Smooth muscle cell (in vitro differentiated cells): ENCODE data around the gene SNX24.

- RAMPAGE, long total RNA, result no peak
Measured at GRCh38 chr5:115830304-115831029, 10.9 kb downstream of the ATG12 start.

GRCh38 chr5:116167622-116168335, 83.0 kb downstream of the COMMD10 start:
- RAMPAGE, long total RNA, result no peak

DNA sequence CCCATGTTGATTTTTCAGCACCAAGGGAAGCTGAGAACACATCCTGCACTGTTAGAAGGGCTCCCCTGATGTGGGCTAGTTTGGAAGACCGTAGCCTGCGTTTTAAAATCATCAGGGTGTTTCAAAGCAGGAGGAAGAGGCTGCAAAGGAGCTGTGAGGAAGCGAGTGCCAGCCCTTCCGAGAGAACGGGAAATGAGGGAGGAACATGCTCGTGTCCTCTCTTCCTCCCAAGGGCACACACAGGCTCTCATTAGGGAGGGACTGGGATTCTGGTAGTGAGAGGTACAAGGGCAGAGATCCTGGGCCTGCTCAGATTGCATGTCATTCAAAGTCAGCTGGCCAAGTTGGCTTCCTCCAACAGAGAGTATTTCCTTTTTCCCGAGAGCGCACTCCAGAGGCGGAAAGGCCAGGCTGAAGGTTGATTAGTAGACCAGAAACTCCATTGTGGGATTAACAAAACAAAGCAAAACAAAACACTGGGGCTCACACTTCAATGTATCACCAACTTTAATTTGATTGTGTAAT, 185.8 kb downstream of the SEMA6A start:
- RAMPAGE, long total RNA, result no peak

- RAMPAGE, long total RNA, result no peak
Measured at GRCh38 chr5:116444569-116445187, 129.9 kb downstream of the SEMA6A start.

DNA sequence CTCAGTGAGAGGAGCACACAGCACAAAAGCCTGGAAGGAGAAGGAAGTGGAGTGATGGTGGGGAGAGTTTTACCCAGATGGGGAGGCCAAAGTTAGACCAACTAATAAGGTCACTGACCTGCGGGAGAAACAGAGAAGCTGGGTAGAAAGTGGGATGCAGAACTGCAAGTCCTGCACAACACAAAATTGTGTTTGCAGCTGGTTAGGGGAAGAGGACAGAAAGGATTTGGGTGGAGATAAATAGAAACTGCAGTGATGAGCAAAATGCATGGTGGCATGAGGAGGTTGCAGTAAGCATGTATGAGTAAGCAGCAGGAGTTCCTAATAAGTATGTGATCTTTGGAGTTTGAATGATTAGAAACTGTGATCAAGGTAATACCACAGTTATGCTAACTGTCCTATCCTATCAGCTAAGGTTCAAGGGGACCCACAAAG, 39.5 kb downstream of the SEMA6A start:
- RAMPAGE, long total RNA, result no peak

GRCh38 chr5:116545928-116546881, 28.4 kb downstream of the SEMA6A start:
- RAMPAGE, long total RNA, result no peak

DNA sequence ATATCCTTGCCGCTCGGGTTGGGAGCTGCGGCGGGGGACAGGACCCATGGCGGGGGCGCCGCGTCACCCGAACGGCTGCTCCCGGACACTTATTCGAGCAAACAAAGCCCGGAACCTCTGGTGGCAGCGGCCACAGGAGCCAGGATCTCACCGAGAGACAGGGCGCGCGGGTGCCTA, 1.3 kb downstream of the SEMA6A start:
- RAMPAGE, long total RNA, result no peak

GRCh38 chr5:117147371-117147570, 572.6 kb upstream of the SEMA6A start:
- RAMPAGE, long total RNA, result no peak

DNA sequence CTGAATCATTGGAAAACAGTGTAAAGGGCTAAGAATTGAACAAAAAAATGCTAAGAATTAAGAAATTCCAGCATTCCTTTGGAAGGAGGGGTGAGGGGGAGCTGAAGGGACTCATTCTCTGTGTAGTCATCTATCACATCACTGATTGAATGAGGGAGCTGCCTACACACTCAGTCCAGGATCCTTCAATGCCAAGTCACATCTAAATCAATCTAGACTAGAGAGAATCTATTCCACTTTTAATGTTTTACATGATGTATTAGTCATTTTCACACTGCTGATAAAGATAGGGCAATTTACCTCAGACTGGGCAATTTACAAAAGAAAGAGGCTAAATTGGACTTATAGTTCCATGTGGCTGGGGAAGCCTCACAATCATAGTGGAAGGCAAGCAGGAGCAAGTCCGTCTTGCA, 286.4 kb downstream of the DTWD2 start:
- RAMPAGE, long total RNA, result no peak

DNA sequence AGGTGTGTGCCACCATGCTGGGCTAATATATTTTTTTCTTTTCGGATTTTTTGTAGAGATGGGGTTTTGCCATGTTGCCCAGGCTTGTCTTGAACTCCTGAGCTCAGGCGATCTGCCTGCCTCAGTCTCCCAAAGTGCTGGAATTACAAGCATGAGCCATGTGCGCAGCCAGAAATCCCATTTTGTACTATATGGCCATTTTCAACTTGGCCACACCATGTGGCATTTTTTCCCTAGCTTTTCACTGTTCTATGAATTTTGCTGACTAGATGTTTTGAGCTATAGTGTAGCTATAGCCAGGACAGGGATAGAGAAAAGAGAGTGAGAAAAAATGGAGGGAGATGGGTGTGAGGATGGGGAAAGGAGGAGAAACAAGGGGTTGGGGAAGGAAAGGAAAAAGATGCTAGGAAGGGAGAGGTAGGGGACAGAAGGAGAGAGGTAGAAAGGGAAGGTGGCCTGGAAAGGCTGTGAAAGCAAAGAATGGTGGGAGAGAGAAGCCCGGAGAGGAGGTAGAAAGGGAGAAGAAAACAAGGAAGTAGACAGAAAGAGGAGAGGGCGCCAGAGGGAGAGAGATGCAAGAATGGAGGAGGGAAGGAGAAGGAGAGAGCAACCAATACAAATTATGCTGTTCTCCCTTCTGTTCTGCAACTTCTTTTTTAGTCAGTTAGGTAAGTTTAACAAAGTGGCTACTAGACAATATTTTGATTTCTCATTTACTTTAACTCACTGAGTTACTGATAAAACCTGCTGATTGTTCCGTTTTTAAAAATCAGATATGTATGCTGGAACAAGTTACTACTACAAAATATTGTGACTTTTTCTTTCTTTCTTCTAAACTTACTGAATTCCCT, 46.5 kb downstream of the DMXL1 start:
- RAMPAGE, long total RNA, result no peak

GRCh38 chr5:119328381-119329217, 27.2 kb upstream of the TNFAIP8 start:
- RAMPAGE, long total RNA, result no peak

DNA sequence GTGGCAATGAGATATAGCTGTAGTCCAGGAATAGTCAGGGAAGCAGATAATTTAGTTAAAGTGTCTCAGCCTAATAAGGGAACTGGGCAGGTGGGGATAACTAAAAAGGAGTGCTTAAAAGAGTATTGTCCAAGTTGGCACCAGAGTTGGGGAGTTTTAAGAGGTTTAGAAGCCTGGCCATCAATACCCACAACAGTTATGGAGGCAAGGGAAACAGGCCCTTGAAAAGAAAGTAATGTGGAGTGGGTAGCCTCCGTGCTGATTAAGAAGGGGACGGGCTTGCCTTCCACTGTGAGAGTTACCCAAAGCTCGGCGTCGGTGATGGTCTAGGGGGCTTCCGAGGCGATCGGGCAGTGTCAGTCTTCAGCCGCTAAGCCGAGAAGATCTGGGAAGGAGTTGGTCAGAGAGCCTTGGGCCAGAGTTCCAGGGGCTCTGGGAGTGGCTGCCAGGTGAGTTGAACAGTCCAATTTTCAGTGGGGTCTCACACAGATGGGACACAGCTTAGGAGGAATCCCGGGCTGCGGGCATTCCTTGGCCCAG, 236.5 kb downstream of the PRR16 start:
- RAMPAGE, long total RNA, result no peak

- RAMPAGE, long total RNA, result no peak
Measured at GRCh38 chr5:122310524-122311030, 1.5 kb upstream of the SNCAIP start.

DNA sequence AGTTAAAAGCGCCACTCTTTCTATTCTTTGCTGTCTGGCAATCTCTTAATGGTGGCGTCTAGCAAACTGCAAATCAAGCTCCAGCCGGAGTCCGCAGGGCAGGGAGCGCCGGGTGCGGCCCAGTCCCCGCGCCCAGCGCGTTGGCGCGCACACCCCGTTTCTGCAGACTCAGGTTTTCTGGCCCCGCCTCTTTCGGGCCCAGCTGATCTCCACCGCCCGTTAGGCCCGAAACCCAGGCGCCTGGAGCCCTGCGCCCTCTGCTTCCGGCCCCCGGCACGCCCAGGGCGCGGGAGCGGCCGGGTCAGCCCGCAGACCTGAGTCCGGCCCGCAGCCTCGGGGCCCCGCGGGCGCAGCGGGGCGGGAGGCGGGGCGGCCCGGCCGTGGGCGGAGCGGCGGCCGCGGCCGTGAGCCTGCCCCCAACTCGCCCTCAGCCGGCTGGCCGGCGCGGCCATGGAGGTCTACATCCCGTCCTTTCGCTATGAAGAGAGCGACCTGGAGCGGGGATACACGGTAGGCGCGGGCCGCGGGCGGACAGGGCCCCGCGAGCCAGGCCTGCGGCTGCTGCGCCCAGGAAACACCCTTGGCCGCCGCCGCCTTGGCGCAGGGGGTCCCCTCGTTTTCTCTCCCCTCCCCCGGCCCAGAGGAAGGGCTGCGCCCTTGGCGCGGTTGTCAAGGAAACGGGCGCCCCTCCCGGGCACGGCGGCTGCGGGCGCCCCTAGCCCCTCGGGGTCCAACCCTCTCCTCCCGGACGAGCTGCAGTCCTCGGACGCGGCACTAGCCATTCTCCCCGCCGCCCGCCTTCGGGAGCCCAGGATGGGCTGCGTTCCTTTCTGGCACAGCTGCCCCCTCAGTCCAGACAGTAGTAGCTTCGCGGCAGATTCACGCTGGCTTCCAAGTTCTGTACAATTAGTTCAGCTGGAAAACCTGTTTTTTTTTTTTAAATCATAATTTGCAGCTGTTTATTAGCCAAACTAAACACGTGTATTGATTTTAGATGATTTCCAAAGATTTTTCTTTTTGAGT, at the start of gene SNX24:
TSS of gene SNX24 (plus strand) at position 430 of the 1,023 bp plus-strand sequence.
- RAMPAGE, long total RNA, result no peak

DNA sequence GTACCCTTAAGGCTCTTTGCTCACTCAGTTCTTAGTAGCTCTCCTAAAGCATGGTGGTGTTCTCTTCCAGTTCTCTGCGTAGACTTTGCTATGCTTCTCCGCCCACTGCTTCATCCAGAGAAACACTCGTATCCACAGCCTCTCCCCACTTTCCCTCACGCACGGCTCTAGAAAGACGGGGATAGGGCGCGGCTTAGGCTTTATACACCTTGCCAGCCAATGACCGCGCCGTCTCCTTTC, 247 bp upstream of the CSNK1G3 start:
- RAMPAGE, long total RNA, result no peak

- RAMPAGE, long total RNA, result no peak
Measured at GRCh38 chr5:123814322-123814603, 302.3 kb downstream of the CSNK1G3 start.

DNA sequence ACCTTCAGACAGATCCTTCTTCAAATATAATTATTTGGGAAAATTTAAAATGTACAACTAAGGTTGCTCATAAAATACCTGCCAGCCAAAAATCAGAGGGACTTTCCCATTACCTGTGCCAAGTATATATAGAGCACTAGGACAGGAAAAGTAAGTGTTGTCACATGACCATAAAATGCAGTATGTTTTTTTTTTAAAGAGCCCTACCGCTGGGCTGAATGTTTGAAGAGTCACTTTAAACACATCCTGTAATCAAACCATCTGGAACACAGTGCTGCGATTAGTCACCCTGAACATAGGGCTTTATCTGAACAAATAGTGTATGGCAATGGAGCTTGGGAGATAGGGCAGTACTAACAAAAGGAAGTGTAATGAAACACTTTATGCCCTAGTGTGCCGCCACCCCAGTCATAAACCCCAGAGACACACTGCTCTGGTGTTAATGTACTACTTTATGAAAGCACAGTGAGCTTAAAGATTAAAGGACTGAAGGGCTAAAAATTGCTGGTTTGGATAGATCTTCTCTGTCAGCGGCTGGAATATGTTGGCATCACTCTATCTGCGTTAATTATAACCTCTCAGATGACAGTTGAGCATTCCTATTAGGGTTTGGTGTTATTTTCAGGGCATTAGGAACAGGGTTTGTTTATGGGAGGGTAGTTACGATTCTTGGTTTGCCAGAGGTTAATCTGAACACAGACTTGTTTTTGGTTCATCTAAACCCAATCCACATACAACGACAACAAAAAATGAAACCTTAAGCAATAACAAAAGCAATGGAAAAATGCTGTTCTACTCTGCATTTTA, 90.4 kb downstream of the ZNF608 start:
- RAMPAGE, long total RNA, result no peak

- RAMPAGE, long total RNA, result no peak
Measured at GRCh38 chr5:124677263-124677477, 69.3 kb downstream of the ZNF608 start.

- RAMPAGE, long total RNA, result no peak
Measured at GRCh38 chr5:124711278-124712071, 35.0 kb downstream of the ZNF608 start.

- RAMPAGE, long total RNA, result no peak
Measured at GRCh38 chr5:124724858-124725421, 21.5 kb downstream of the ZNF608 start.